RPMI7951 (cell line): ENCODE measurements around a stretch of chr2.

DNA sequence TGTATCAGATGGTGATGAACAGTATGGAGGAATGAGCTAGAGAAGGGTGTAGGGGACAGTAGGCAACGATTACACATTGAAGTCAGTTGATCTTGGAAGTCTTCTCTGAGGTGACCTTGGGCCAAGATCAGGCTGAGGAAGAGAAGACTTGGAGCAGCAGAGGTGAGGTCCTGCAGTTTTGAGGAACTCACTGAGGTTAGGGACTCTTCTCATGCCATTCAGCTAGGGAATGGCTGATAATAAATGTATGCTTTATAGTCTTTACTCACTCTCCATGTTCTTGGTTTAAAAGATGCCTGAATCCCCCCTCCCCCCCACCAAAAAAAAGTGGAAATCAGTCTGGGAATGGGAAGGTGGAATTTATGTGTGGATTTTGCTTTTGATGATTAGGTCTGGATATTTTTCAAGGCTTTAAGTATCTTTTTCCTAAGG lies 39.5 kb downstream of the LIMS1 start:
- RAMPAGE, long total RNA = no peak

DNA sequence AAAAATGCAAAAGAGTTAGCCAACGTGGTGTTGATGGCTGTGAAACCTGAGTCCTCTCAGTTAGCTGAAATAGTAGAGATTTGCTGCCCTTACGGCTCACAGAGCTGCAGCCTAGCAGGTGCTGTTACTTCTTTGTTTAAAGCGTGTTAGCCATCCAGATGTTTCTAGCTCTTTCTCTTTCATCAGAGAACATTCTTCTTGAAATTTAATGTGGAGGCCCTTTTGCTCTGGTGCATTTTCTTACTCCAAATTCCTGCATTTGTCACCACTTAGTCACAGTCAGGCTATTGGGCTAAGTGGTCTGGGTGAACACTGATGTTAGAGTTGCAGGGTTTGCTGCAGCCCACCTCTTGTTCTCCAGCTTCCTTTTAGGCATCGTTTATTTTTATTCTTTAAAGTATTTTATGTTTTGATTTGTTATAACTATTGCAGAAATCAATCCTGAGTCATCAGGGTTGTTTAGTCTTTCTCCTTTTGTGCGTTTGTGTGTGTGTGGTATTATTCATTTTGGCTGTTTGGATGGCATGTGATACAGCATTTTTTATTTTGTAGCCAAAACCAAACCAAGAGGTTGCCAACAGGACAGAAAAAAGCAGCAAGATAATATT lies 41.2 kb downstream of the LIMS1 start:
- RAMPAGE, long total RNA = no peak

GRCh38 chr2:108601156-108601675 lies 66.9 kb downstream of the LIMS1 start:
- RAMPAGE, long total RNA = no peak

DNA sequence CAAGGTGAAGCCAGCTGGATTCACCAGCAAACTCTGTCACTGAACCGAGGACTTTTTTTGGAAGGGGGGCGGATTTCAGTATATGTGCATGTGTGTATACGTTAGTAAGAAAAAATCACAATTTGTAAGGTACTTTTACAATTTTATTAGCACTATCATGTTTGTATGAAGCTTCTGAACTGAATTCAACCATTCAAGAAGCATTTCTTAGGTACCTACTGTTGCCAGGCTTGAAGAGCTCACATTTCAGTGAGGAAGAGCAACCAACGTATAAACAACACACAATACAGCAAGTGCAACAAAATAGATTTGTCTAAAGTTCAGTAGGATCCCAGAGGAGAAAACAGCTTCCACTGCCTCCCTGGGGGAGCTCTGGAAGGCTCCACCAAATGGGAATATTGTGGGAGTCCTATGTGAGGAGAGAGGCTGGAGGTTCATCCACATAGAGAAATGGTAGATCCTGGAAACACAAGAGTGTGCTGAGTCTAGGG lies 72.2 kb downstream of the LIMS1 start:
- RAMPAGE, long total RNA = no peak

DNA sequence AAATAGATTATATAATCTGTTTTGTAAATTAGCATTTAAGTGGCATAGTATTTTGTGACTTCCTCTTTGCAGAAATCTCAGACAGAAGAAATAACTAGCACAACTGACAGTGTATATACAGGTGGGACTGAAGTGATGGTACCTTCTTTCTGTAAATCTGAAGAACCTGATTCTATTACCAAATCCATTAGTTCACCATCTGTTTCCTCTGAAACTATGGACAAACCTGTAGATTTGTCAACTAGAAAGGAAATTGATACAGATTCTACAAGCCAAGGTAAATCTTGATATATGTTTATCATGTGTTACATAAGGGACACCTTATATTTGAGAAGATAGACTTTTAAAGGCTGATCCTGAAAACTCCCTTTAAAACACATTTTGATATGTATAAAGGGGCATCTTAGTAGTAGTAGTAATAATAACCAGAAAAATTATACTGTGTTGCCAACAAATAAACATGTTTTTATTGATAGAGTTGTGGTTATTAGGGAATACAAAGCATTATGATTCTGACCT lies 10.9 kb upstream of the CCDC138 start:
- RAMPAGE, long total RNA = no peak

- RAMPAGE, long total RNA = no peak
These were observed 5.5 kb upstream of the CCDC138 start for GRCh38 chr2:108781101-108781495.

- RAMPAGE, long total RNA = no peak
These were observed 421 bp downstream of the SH3RF3 start for GRCh38 chr2:109129366-109129886.

- RAMPAGE, long total RNA = no peak
These were observed 55.7 kb downstream of the SH3RF3 start for GRCh38 chr2:109184483-109185312.

- RAMPAGE, long total RNA = no peak
These were observed 66.1 kb downstream of the SH3RF3 start for GRCh38 chr2:109195170-109195503.

- RAMPAGE, long total RNA = no peak
These were observed 118.8 kb downstream of the SH3RF3 start for GRCh38 chr2:109247814-109248292.

GRCh38 chr2:109261075-109261871 lies 132.3 kb downstream of the SH3RF3 start:
- RAMPAGE, long total RNA = no peak

DNA sequence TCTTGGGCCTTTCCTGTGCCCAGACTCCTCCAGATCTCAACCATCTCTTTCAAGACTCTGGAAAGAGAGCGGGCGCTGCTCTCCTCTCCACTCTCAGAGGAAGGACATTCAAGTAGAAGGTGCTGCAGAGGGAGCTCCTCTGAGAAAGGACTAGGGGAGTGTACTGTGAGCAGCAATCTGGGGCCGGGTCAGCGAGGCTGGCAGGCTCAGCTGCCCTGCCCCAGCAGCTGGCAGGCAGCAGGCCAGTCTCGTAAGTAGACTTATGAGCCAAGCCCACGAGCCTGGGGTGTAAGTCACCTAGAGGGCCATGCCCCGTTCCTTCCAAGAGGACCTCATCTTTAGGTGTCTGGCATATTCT lies 119.0 kb downstream of the SEPTIN10 start:
- RAMPAGE, long total RNA = no peak

- RAMPAGE, long total RNA = no peak
These were observed 99.6 kb downstream of the SEPTIN10 start for GRCh38 chr2:109513936-109514718.

- RAMPAGE, long total RNA = no peak
These were observed 16.8 kb downstream of the SOWAHC start for GRCh38 chr2:109630901-109631327.

DNA sequence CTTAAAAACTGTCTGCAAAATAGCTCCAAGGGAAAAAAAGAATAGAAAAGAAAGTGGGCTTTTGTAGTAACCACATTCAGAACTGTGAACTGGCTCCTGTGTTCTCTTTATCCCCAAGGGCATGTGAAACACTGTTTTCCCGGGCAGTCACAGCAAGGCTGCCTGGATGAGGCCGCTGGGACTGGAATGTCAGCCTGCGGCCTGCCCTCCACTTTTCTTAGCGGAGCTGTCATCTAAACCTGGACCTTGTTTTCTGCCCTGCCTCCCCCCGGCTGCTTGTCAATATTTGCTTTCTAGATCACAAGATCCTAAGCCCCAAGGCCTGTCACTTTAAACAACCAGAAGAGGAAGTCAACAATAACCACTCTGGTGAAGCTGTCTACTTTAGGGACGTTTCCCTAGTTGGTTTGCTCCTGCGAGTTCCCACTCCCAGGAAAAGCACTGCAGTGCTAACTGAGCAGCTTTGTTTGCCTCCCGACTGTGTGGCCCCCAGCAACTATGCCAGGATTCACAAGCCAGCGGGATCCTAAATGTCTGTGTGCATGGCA lies 30.5 kb downstream of the SOWAHC start:
- RAMPAGE, long total RNA = no peak

GRCh38 chr2:110101835-110102486 lies 13.7 kb downstream of the MALL start:
- RAMPAGE, long total RNA = no peak

DNA sequence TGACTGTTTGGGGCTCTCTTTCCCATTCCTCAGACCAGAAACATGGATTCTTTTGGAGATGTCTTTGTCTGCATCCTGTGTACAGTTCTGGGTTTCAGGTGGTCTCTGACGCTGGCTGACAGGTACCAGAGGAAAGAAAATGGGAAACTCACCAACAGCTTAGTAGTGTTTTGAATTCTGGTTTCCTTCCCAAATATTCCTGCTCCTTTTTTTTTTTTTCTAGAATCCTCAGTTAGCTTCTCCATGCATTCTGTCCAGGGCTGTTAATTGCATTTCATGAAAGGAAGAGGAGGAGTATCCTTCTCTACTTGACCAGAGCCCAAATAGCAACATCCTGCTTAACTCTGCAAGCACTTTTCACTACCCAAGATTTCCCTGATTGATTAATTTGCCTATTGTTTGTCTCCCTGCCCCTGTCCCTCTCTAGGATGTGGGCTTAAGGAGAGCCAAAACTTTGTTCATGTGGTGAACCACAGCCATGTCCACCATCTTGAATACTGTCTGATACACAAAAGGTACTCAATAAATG lies 2.3 kb upstream of the MALL start:
- RAMPAGE, long total RNA = no peak

DNA sequence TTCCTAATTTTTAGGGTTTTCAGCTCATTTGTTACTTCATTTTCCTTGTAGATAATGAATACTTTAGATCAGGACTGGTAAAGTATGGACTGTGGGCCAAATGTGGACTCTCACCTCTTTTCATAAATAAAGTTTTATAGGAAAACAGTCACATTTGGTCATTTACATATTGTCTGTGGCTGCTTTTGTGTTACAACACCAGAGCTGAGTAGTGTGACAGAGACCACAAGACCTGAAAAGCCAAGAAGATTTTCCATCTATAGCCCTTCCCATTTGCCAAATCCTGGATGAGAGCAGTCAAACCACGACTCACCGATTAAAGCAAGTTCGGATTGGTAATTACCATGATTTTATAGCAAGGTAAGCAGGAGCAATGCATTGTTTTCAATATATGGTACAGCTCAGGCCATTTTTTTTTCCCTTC lies 9.3 kb upstream of the MALL start:
- RAMPAGE, long total RNA = no peak

DNA sequence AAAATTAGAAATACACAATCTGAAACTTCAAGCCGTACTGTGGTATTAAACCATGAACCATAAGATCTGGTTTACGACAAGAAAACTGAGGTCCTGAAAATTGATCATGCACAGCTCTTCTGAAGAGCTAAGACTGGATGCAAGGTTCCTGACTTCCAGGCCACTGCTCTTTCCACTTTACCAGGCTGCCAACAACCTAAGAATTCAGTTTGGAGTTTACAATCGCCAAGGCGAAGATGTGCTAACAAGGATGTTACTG lies 772 bp downstream of the MTLN start:
- RAMPAGE, long total RNA = no peak

- RAMPAGE, long total RNA = no peak
These were observed 16.0 kb downstream of the ACOXL start for GRCh38 chr2:110748262-110748787.